Metastatic Liver Carcinoma in the Adrenal Gland (tissue), 2 donors: Measurements from ENCODE around the gene CCDC85C.

- PRO-cap, 2 experiments = no peak in any of the 2 experiments
Measured at GRCh38 chr14:98209949-98210891, 1061.8 kb downstream of the BCL11B start.

DNA sequence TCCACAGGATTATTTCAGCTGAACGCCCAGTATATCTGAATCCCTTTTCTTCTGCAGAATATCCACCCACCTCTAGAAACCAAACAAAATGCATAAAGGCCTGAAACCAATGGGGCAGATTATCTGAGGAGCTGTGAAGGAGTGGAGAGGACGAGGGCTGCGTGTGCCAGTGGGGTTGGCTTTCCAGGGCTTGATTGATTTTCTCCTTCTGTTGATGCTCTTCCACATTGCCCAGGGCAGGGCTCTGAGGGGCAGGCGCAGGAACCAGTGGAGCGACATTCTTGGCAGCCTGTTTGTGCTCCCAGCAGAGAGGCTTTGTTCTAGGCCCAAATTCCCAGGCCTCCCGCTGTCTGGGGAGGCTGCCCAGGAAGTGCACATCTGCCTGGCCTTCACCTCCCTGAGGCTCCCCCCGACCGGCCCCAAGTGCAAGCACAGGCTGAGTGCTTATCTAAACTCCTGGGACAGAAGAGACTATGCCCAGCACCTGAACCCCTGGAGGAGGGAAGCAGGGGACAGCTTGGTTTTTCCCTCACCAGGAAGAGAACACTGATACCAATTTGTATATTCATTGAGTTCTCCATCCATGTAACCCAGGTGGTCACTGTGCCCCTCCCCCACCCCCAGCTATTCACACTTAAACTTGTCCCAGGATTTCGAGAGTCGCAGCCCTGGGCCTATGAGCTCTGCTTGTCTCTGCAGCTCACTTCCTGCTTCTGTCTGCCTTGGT is 452.5 kb downstream of the BCL11B start:
- PRO-cap, 2 experiments = no peak in any of the 2 experiments

- PRO-cap, 2 experiments = no peak in any of the 2 experiments
Measured at GRCh38 chr14:98926130-98926604, 345.8 kb downstream of the BCL11B start.

DNA sequence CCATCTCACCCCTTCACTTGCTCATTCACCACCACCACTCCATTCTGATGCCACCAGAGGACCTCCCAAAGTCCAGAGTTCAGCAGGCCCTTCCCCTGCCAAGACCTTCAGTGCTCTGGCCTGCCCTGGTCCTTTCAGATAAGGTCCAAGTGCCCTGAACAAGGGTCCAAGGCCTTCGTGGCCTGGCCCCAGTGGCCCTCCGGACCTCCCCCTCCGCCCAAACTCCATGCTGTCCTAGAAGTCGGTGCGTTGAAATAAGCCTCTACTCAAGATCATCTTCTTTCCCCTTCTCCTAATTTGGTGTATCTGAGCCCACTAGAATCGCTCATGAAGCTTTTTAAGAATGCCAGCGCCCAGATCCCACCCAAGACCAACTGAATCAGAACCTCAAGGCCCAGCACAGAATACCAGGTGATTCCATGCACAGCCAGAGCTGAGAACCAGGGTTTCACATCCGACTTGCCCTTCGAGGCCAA is 255.0 kb downstream of the BCL11B start:
- PRO-cap, 2 experiments = no peak in any of the 2 experiments

- PRO-cap, 2 experiments = no peak in any of the 2 experiments
Measured at GRCh38 chr14:99093974-99094273, 178.1 kb downstream of the BCL11B start.

DNA sequence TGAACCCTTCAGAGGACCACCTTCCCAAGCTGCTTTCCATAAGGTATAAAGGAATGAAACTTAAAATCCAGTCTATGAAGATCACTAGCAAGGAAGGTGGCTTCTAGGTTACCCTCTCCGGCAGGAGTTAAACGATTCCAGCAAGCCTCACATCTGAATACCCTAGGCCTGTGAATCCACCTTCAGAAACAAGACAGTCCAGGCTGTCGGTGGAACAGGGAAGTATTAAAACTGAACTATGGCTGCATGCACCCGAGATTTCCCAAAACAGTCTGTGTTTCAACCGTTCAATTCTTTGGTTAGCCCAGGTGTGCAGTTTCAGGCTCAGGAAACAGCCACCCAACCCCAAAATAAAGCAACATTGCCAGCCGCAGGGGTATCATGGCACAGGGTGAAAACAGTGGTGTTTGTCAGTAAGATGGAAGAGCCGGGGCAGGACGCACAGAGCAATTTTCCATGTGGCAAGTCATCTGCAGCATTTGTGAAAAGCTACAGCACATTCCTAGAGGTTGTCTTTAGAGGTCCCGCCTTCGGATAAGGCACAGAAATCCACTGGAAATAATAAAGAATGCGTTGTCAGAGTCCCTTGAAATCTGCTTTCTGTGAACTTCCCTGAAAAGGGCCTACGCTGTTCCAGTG is 85.0 kb downstream of the BCL11B start:
- PRO-cap, 2 experiments = no peak in any of the 2 experiments

GRCh38 chr14:99229515-99230007 is 42.4 kb downstream of the BCL11B start:
- PRO-cap, 2 experiments = no peak in any of the 2 experiments

GRCh38 chr14:99267981-99268625 is 3.9 kb downstream of the BCL11B start:
- PRO-cap, 2 experiments = no peak in any of the 2 experiments

GRCh38 chr14:99270355-99271431 is 1.3 kb downstream of the BCL11B start:
- PRO-cap, 2 experiments = peak in 2 of 2 experiments; most common plus-strand start chr14:99271281 (in 1); most common minus-strand start chr14:99270706 (in 1)

GRCh38 chr14:99478570-99478993 is 2.1 kb downstream of the SETD3 start:
- PRO-cap, 2 experiments = no peak in any of the 2 experiments

- PRO-cap, 2 experiments = no peak in any of the 2 experiments
Measured at GRCh38 chr14:99562962-99563728, 40.9 kb downstream of the CCDC85C start.

DNA sequence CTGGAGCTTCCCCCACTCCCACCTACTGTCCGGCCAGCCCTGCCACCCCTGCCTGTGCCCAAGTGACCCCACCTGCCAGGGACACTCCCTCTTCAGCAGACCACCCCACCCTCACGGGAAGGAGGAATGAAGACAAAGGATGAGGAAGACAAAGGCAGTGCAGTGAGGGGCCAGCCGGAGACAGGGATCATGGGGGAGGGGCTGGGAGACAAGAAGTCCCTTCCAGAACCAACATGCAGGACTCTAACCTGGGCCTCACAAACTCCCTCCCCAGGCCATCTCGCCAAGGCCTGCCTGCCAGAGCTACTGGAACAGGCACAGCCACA is 33.0 kb downstream of the CCDC85C start:
- PRO-cap, 2 experiments = no peak in any of the 2 experiments

GRCh38 chr14:99603129-99603795 is 745 bp downstream of the CCDC85C start:
- PRO-cap, 2 experiments = no peak in any of the 2 experiments

DNA sequence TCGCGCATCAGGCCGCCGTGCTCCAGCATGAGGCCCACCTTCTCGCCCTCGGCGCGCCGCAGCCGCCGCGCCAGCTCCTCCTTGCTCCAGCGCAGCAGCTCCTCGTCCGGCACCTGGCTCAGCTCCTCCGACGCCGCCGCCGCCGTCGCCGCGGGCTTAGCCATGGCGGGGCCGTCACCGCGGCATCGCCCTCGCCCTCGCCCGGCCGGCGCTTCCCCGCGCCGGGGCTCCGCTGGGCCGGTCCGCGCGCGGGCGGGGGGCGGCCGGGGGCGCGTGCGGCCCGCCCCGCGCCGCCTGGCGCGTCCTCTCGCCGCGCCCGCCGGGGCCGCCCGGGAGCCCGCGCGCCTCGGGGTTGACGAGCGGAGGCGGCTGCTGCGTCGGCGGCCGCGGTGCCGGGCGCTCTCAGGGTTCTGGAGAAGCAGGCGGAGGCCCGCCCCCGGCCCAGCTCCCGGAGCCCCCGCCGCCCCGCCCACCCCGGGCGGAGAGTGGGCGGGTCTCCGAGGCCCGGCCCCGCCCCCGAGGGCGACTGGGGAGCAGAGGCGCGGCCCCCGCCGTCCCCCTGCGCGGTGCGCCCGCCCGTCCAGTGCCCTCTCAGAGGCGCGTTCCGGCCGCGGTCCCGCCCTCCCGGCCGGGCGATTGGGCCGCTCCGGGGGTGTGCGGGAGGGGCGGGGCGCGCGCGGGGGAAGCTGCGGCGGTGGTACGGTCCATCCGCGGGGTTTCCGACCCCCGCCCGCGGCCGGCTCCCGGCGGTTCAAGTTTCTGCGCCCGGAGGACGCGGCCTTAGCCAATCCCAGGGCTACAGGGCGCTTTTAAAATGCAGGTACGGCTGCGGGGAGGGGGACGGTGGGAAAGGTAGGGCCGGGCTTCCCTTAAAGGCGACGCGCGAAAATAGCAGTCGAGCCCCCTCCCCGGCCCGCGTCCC is at the start of gene CCDC85C:
Gene CCDC85C (minus strand): TSS at position 412 of the 922 bp plus-strand sequence.
- PRO-cap, 2 experiments = peak in 2 of 2 experiments; most common plus-strand start position 787 of the sequence (in 2); most common minus-strand start position 412 of the sequence (in 2)

GRCh38 chr14:99605230-99606121 is 1.5 kb upstream of the CCDC85C start:
- PRO-cap, 2 experiments = peak in 2 of 2 experiments; most common minus-strand start chr14:99605342 (in 2)

GRCh38 chr14:99672516-99672877 is 11.6 kb upstream of the CYP46A1 start:
- PRO-cap, 2 experiments = no peak in any of the 2 experiments

GRCh38 chr14:99682546-99683055 is 1.5 kb upstream of the CYP46A1 start:
- PRO-cap, 2 experiments = no peak in any of the 2 experiments

DNA sequence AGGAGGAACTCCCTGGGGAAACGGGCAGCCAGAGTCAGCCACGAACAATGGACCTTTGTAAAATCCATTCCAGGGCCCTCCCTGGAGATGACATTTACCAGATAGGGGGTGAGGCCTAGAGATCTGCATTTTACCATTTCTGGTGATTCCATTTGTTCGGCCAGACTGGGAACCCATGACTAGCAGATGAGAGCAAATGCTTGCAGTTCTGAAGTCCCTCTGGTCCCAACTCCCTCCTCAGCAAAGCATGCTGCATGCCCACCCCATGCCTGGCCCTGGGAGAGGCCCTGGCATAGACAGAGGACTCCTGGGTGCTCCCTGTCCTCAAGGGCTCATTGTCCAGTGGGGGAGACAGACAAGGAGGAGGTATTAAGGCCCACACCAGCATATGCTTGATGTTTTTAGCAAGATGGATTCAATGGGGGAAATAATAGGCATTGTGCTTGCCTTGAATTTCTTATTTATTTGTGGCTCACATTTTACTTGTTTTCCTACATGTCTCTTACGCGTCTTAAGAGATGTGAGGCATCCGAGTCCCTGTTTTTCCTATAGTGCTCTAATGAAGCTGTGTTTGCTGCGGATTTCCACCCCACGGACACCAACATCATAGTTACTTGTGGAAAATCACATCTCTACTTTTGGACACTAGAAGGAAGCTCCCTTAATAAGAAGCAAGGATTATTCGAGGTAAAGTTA is 115.7 kb downstream of the EML1 start:
- PRO-cap, 2 experiments = no peak in any of the 2 experiments

DNA sequence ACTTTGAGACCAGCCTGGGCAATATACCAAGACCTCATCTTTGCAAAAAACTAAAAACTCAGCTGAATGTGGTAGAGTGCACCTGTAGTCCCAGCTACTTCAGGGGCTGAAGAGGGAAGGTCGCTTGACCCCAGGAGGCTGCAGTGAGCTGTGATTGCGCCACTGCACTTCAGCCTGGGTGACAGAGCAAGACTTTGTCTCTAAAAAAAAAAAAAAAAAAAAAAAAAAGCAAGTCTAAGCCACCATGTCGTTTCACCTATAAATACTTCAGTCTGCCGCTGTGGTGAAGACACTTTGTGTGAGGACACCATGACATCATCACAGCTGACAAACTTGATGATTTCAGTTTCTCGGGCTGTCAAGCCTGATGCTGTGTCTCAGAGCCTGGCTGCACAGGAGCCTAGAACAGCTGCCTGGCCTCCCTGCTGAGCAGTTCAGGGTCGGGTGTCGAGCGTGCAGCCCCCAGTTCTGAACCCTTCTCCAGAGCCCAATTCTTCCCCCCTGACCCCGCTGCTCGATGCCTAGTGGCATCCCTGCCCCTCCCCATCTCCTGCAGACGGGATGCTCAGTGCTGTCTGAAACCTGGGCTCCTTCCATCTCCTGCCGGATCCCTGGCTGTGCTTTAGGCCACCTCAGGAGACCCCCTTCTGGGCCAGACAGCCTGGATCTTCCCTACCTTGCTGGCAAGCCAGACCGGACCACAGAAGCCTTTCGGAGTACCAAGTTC is 119.2 kb upstream of the EVL start:
- PRO-cap, 2 experiments = no peak in any of the 2 experiments

DNA sequence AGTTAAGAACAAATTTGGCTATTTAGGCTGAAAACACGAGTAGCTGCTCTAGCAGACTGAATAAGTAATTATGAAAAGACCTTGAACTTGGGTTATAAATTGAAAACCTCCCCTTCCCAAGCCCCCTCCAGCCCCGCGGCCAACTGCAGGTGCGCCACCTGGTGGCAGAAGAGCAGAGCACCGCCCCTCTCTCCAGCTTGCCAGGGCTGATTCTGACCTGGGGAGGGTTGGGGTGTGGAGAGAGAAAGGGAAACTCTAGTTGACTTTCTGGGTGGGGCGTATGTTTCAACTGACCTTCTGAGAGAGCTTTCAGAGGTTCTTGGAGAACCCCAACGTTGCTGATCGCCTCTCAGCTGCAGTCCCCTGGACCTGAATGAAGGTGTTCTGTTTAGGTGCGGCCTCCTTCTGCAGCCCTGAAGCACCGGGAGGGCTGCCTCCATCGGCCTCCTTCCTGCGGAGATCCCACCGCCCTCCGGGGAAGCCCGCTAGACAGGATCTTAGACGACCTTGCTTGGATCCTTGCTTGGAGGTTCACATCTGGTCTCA is 118.2 kb upstream of the EVL start:
- PRO-cap, 2 experiments = no peak in any of the 2 experiments